Liver (tissue), 9 donors: ENCODE measurements around the genes IRF1, KIF3A and CCNI2.

GRCh38 chr5:132487612-132488644 is 2.6 kb downstream of the IRF1 start:
- PRO-cap, 5 experiments: peak in 2 of 5 experiments; most common minus-strand start chr5:132488524 (in 2)
- RAMPAGE, long total RNA, 2 experiments: no peak in any of the 2 experiments
- RRBS: no CpG with 5 or more reads among the region's 4 CpGs

DNA sequence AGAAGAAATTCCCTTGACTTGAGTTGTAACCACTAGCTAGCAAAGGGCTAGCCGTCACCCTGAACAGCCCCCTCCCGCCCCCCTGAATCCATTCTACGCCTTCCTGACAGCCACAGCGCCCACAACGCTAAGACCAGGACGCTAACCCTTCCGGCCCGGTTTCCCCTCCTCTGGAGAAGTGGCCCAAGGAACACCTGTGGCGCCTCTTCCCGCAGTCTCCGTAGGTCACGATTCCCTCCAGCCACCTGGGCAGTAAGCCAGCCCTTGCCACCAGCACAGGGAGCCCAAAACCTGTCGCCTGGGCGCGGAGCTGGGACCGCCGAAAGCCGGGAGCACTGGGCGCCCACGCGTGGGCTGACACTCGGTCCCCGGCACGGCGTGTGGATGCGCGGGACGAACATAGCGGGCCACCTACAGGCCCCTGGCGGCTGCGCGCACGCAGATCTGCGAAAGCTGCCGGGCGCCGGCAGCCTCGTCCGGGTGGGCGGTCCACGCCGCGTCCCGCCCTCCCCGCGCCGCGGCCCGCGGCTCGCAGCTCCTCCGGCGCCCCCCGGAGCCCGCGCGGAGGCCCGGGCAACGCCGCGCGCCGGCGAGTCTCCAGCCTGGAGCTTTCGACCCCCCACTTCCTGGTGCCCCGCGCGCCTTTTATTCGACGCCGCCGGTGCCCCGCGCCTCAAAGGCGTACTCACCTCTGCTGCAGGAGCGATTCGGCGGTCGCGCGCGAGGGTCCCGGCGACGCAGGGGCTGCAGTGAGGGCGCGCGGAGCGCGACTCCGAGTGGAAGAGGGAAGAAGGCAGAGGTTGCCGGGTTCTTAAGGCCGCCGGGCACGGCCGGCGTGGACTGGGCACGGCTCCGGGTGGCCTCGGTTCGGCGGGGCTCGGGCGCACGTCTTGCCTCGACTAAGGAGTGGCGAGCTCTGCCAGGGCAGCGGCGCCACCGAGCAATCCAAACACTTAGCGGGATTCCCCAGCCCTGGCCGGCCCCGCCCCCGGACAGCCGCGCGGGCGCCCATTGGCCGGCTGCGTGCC is at the start of gene IRF1:
IRF1 (minus strand) TSS at position 918 of the 1,028 bp plus-strand sequence.
- PRO-cap, 5 experiments: peak in 5 of 5 experiments; most common plus-strand start position 441 of the sequence (in 1); most common minus-strand start position 918 of the sequence (in 5)
- RAMPAGE, long total RNA, 2 experiments: start-site peak on the minus strand in 1 of 2 experiments, centred at position 926 of the sequence, 178 reads per replicate
- RRBS: 1% methylated on average over 62 of the region's 120 CpGs

GRCh38 chr5:132494066-132494740 is 3.6 kb upstream of the IRF1 start:
- PRO-cap, 5 experiments: no peak in any of the 5 experiments
- RAMPAGE, long total RNA, 2 experiments: no peak in any of the 2 experiments
- RRBS: no CpG with 5 or more reads among the region's 4 CpGs

GRCh38 chr5:132562345-132563168 is 5.8 kb downstream of the RAD50 start:
- PRO-cap, 5 experiments: no peak in any of the 5 experiments
- RAMPAGE, long total RNA, 2 experiments: no peak in any of the 2 experiments
- RRBS: no CpG with 5 or more reads among the region's 3 CpGs

GRCh38 chr5:132588495-132589044 is 31.8 kb downstream of the RAD50 start:
- PRO-cap, 5 experiments: no peak in any of the 5 experiments
- RAMPAGE, long total RNA, 2 experiments: no peak in any of the 2 experiments
- RRBS: no CpG with 5 or more reads among the region's 5 CpGs

DNA sequence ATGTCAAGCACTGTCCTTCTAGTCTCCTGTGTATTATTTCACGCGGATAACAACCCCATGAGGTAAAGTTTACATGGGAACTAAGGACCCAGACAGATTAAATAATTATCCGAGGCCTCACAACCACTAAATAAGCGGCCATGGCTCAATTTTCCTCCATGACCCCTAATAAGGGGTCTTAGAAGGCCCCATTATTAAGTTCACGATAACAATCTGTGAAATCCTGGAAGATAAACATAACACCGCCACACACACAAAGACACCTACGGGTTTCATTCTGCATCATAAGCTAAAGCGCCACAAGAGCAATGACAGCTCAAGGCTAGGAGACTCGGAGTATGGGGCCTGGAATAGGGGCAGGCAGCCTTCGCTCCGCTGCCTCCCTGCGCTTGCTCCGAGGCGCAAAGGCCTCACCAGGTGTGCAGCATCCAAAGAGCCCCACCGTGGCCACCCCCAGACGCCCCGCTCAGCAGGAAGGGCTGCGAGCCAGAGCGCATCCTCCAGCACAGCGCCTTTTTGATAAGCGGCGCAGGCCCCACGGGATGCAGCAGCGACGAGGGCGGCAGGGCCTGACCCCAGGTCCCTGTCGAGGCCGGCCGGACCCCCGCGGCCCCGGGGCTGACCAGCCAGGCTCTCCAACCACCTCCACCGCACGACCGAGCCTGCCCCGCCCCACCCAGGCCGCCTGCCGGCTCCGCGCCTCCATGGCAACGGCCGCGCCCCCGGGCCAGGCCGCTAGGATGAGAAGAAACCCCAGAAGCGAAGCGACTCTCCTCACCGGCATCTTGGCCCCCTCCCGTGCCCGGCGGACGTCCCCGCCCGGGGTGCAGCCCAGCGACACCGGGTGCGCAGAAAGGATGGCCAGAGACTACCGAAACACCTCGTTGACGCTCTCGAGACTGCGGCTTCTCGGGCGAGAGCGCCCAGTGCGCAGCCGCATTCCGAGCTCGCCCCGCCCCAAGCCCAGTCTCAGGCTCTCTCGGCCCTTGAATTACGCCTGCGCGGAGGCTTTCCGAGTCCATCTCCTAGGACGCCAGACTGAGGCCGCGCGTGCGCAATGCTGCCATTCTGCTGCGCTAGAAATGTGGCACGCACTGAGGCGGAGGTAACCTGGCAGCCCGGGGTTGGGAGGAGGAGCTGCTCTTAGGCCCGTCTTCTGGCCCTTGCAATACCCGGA is at the start of gene KIF3A:
KIF3A (minus strand) TSS at position 911 of the 1,177 bp plus-strand sequence.
- PRO-cap, 5 experiments: peak in 5 of 5 experiments; most common plus-strand start position 1,108 of the sequence (in 3); most common minus-strand start position 911 of the sequence (in 3)
- RAMPAGE, long total RNA, 2 experiments: start-site peak on the minus strand in 1 of 2 experiments, centred at position 898 of the sequence, 187 reads per replicate
- RRBS: 3% methylated on average over 13 of the region's 86 CpGs

- PRO-cap, 5 experiments: peak in 1 of 5 experiments; most common plus-strand start chr5:132747479 (in 1)
- RAMPAGE, long total RNA, 2 experiments: no peak in any of the 2 experiments
- RRBS: 9% methylated on average over 25 of the region's 68 CpGs
These were observed at the start of gene CCNI2 for GRCh38 chr5:132746875-132747700. Gene CCNI2 (plus strand): TSS chr5:132747426.

DNA sequence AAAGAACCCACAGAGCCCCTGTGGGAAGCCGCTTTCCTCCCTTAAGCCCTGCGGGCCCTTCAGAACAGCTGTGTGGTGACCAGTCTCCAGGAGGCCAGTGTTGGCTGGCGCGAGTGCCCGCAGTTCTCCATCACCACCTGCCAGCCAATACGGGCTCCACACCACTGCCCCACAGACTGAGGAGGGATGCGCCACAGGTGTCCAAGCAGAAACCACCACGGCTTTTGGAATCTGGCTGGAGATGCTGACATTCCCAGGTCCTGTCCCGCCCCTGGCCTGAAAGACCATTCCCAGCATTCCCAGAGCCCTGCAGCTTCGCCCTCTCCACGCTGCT is 12.8 kb downstream of the CCNI2 start:
- PRO-cap, 5 experiments: no peak in any of the 5 experiments
- RAMPAGE, long total RNA, 2 experiments: no peak in any of the 2 experiments
- RRBS: no CpG with 5 or more reads among the region's 11 CpGs

DNA sequence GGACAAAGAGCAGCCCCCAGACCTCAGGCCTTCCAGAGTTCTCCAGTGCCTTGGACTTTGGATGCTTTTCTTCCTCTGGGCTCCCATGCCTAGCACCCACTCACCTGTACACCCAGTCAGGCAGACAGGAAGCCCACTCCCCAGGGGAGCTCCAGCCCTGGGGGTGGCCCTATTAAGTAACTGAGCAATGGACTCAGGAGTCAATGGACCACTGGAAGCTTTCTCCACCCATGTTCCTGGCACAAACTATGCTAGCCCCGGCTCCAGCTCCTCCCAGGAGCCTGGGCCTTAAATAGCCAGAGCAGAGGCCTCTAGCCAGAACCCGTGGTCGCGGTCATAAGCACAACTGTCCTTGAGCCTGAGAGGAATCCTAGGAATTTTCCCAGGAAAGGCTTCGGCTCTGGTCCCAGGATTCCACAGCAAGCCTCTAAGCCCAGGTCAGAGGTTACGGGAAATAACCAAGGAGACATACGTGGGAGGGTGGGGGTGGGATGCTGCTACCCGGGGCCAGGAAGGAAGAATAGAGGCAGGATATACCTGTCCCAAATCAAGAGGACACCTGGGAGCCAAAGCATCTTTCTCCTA is 5.5 kb downstream of the SEPTIN8 start:
- PRO-cap, 5 experiments: peak in 1 of 5 experiments; most common plus-strand start position 318 of the sequence (in 1); most common minus-strand start position 265 of the sequence (in 1)
- RAMPAGE, long total RNA, 2 experiments: no peak in any of the 2 experiments
- RRBS: no CpG with 5 or more reads among the region's 8 CpGs

- PRO-cap, 5 experiments: no peak in any of the 5 experiments
- RAMPAGE, long total RNA, 2 experiments: no peak in any of the 2 experiments
- RRBS: no CpG with 5 or more reads among the region's 4 CpGs
These were observed 2.2 kb downstream of the SEPTIN8 start for GRCh38 chr5:132774836-132775248.

DNA sequence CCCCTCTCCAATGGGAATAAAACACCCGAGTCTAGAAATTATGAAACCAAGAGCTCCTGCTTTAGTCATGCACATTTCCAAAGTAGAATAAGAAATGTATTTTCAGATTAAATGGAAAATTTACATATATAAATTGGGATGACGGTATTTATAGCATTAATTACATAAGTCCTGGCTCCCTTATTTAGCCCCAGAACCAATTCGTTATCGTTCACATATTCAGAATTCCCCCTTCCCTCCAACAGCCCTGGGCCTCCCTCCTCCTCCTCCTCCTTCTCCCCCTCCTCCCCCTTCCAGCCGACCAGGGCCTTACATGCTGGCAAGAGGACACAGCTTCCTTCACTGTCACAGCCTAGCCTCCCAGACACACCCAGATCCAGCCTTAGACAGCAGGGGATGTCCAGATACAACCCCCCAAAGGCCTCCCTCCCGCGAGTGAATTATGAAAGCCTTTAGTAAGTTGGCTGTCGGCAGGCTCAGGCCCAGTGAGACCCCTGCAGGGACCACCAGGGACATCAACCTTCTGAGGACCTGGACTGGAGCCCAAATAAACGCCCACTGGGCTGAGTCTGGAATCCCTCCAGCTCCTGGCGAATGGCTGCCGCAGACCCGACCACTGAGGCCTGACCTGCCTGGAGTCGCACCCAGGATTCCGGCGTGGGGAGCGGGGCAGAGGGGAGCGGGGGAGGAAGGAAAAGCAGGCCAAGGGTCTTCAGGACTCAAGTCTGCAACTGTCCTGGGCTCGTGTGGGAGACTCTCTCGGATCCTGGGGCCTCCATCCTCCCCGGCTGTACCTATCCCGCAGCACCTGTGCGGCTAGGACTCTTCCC is 924 bp downstream of the SEPTIN8 start:
- PRO-cap, 5 experiments: no peak in any of the 5 experiments
- RAMPAGE, long total RNA, 2 experiments: no peak in any of the 2 experiments
- RRBS: 2% methylated on average over 3 of the region's 22 CpGs

DNA sequence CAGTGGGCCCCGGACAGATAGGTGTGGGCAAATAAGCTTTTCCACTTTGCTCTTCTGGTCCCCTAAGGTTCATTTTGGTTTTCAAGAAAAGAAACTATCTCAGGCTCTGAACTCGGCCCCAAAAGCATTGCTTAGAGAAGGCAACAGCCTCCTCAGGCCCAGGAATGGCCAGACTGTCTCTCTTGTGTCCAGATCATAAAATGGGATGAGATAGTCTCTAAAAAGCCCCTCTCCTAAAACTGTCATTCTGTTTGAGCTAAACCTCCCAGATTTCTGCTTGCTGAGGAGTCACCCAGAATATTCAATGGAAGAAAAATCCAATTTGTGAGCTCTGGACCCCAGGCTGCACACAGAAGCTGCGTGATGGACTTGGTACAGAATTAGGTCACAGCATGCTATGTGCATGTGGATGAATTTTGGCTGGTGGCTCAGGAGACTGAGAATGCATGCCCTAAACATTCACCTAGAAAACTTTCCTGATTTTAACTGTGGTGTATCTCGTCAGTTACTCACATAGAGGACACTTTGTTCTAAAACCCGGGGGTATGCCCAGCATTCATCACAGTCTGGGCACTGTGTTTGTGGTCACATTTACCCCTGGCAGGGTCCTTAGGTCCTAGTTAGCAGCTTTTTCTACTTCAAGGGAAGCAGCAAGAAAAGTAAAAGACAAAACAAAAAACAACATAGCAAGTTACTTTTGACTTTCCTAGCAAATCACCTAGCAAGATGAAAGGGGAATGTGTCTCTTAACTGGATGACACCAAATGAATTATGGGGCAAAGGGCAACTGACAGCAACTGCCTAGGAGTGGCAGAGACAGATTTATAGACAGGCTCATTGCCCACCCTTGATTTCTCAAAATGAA is 8.1 kb upstream of the SHROOM1 start:
- PRO-cap, 5 experiments: peak in 4 of 5 experiments; most common plus-strand start position 404 of the sequence (in 2); most common minus-strand start position 306 of the sequence (in 4)
- RAMPAGE, long total RNA, 2 experiments: no peak in any of the 2 experiments
- RRBS: no CpG with 5 or more reads among the region's 5 CpGs

GRCh38 chr5:132853184-132853893 is 12.9 kb downstream of the GDF9 start:
- PRO-cap, 5 experiments: peak in 4 of 5 experiments; most common plus-strand start chr5:132853582 (in 1); most common minus-strand start chr5:132853444 (in 3)
- RAMPAGE, long total RNA, 2 experiments: no peak in any of the 2 experiments
- RRBS: no CpG with 5 or more reads among the region's 3 CpGs

- PRO-cap, 5 experiments: no peak in any of the 5 experiments
- RAMPAGE, long total RNA, 2 experiments: no peak in any of the 2 experiments
- RRBS: no CpG with 5 or more reads among the region's 1 CpG
These were observed 10.1 kb downstream of the LEAP2 start for GRCh38 chr5:132883673-132883930.

DNA sequence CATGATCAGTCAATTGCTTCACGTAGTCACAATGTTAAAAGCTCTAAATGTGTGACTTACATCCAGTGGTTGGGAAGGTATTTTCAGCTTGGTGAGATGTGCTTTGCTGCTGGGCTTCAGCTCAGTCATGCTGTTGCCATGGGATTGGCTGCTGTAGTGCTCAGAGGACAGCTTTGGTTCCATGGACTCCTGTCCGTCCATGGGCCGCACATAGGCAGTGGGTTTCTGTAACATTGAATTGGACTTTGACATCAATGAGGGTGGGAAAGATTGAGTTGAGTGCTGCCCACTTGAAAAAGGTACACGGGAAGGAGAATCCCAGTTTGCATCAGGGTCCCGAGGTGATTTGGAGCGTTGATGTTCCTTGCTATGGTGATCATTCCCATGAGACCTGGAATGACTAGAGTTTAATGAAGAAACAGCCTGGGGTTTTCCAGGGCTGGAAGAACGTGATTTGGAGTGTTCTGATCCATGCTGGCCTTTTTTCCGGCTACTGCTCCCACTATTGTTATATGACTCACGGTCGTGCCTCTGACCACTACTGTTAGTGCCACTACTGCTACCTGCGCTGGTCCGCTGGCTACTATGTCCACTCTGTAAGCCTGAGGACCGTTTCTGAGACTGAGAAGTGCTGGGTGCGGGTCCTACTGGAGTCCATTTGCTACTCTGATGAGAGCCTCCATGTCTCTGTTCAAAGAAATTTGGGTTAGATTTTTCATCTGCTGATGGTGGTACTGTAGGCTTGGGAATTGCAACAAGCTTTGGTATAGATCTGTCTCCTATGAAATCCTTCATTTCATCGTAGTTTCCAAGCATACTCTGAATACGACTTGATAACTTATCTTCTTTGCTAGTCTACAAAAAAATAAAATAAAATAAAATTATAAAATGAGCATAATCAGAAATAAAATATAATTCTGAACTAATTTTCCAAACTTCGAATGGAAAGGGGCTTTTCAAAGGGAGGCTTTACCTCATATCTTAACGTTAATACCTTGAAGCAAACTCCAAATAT is 29.0 kb downstream of the AFF4 start:
- PRO-cap, 5 experiments: no peak in any of the 5 experiments
- RAMPAGE, long total RNA, 2 experiments: no peak in any of the 2 experiments
- RRBS: no CpG with 5 or more reads among the region's 18 CpGs

- PRO-cap, 5 experiments: no peak in any of the 5 experiments
- RAMPAGE, long total RNA, 2 experiments: no peak in any of the 2 experiments
These were observed 11.7 kb downstream of the AFF4 start for GRCh38 chr5:132951855-132952095.

DNA sequence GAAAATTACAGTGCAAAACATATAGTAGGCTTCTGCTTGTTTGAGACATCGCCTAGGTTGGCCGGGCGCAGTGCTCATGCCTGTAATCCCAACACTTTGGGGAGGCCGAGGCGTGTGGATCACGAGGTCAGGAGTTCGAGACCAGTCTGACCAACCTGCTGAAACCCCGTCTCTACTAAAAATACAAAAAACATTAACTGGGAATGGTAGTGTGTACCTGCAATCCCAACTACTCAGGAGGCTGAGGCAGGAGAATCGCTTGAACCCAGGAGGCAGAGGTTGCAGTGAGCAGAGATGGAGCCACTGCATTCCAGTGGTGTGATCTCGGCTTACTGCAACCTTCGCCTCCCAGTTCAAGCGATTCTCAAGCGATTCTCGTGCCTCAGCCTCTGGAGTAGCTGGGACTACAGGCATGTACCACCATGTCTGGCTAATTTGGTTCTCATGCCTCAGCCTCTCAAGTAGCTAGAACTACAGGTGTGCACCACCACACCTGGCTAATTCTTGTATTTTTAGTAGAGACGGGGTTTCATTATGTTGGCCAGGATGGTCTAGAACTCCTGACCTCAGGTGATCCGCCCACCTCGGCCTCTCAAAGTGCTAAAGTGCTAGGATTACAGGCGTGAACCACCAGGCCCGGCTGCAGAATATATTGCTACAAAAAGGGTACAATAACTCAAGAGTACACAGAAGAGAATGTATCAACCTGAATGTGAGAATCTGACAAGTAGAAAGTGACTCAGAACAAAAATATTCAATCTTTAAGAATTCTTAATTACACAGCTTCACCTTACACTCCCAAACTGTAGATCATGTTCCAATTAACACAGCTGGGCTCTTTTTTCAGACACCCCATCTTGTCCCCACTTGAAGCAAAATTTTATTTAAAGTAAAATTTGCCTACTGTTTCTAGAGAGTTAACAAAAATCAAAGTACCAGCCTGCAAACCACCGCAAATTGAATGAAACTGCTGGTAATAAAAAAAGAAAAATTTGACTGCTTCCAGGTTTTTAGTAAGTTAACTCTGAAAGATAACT is 2.2 kb downstream of the AFF4 start:
- PRO-cap, 5 experiments: no peak in any of the 5 experiments
- RAMPAGE, long total RNA, 2 experiments: no peak in any of the 2 experiments
- RRBS: no CpG with 5 or more reads among the region's 20 CpGs

- PRO-cap, 5 experiments: peak in 3 of 5 experiments; most common minus-strand start chr5:133819326 (in 3)
- RAMPAGE, long total RNA, 2 experiments: no peak in any of the 2 experiments
- RRBS: no CpG with 5 or more reads among the region's 6 CpGs
These were observed 149.3 kb downstream of the C5orf15 start for GRCh38 chr5:133819045-133819559.

DNA sequence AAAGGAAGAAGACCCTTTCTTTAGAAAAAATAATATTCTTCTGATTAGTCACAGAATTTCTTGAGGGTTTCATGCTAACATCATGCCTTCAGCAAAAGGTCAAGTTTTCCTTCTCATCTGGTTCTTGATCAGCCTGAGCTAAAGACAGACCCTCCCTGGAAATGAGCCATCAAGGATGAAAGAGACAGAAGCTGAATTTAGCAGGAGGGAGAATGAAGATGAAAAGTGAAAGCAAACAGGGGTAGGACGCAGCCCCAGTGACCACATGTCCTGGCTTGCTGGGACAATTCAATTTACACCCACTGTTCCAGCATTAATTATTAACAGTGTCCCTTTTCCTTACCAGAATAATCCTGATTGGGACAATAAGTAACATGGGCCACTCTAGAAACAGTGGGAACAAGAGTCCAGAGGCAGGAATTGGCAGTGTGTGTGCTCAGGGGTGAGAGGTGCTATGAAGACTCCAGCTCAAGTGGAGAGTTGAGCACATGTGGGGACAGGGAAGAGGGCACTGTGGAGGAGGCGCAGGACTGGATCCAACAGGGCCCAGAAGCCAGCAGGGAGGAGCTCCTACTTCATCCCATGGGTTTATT is 147.2 kb downstream of the C5orf15 start:
- PRO-cap, 5 experiments: peak in 1 of 5 experiments; most common plus-strand start position 416 of the sequence (in 1)
- RAMPAGE, long total RNA, 2 experiments: no peak in any of the 2 experiments
- RRBS: no CpG with 5 or more reads among the region's 2 CpGs

DNA sequence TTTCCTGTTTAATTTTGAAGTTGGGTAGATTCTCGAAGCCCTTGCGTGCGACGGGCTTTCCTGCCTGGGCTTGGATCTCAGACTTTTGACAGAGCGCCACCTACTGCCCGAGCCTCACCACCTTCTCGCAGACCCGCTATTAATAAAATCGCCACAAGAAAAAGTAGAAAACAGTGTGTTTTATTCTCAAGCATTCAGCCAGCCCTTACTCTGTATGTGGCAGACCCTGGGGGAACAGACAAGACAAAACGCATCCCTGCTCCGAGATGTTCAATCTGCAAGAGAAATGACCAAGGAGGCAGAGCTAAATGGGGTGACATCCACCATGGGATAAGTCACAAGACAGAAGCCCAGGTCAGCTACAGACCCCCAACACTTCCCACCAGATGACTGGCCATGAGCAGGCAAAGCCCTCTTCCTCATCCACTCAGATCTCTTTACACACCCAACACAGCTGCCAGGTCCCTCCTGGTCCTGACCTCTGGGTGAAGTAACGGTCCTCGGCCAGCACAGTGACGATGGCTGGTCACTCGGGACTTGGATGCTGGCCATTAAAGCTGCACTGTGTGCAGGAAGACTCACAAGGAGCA is 99.1 kb downstream of the C5orf15 start:
- PRO-cap, 5 experiments: no peak in any of the 5 experiments
- RAMPAGE, long total RNA, 2 experiments: no peak in any of the 2 experiments
- RRBS: no CpG with 5 or more reads among the region's 15 CpGs